Gastroesophageal sphincter (tissue), 4 donors: ENCODE results near the genes LANCL2 and CHCHD2.

- PRO-cap: bidirectional peak, plus-strand start at chr7:55019556, minus-strand start at chr7:55019484; bidirectional peak, plus-strand start at chr7:55019689, minus-strand start at chr7:55019659
- RAMPAGE, long total RNA, 4 experiments: no peak in any of the 4 experiments
These were observed 572 bp downstream of the EGFR start for GRCh38 chr7:55019388-55019789.

- PRO-cap: no peak
- RAMPAGE, long total RNA, 4 experiments: no peak in any of the 4 experiments
These were observed 7.3 kb downstream of the EGFR start for GRCh38 chr7:55026141-55026487.

GRCh38 chr7:55026511-55027368, 7.9 kb downstream of the EGFR start:
- PRO-cap: no peak
- RAMPAGE, long total RNA, 4 experiments: no peak in any of the 4 experiments

DNA sequence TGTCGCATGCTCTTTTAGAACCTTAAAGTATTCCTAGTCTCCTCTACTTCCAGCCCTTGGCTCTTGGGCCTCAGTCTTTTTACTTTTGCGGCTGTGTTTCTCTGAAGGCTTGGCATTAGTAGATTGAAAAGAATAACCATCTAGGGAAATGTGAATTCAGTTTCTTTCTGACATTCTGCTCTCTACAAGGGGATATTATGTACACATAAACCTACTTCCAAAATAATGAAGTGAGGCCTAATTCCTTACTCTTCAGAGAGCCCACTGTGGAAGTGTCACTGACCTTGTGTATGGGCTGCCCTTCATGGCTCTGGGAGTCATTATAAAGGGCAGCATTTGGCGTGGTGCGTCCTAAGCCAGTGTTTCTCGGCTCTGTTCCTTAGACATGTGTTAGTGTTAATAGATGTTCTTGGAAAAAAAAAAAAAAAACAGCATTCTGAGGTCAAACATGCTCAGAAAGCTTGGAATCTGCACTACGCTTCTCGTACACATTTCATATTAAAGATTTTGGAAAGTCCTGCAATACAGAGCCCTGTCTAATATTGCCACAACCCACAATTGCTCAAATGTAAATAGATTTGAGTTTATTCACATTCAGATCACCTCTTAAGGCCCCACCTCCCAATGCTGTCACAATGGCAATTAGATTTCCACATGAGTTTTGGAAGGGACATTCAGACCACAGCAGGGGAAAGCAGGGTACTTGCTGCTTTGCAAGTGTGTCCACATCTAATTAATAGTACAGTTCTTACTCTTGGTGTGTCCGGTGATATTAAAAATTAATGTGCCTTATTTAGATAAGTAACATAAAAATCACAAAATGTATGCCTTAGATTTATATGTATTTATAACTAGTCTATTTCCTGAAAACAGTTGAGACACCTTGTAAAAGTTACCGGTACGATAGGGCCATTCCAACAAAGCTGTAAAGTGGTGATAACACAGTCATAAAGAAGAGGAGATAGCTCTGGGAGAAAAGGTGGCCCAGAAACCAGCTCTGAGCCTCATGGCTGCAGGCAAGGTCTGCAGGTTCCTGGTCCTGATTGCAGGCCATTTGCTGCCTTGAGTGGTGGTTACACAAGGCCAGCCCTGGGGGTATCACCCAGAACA, 27.7 kb downstream of the EGFR start:
- PRO-cap: bidirectional peak, plus-strand start at position 661 of the sequence, minus-strand start at position 377 of the sequence
- RAMPAGE, long total RNA, 4 experiments: start-site peak on the plus strand in 1 of 4 experiments, centred at position 191 of the sequence, 11 reads per replicate

- PRO-cap: no peak
- RAMPAGE, long total RNA, 4 experiments: no peak in any of the 4 experiments
These were observed 46.9 kb downstream of the EGFR start for GRCh38 chr7:55065449-55066325.

- PRO-cap: bidirectional peak, plus-strand start at chr7:55099475, minus-strand start at chr7:55099256; unidirectional peak, minus-strand start at chr7:55099746
- RAMPAGE, long total RNA, 4 experiments: start-site peak on the plus strand in 1 of 4 experiments, at chr7:55099158-55099620 at its widest, 18 reads per replicate
These were observed 80.4 kb downstream of the EGFR start for GRCh38 chr7:55099051-55099829.

DNA sequence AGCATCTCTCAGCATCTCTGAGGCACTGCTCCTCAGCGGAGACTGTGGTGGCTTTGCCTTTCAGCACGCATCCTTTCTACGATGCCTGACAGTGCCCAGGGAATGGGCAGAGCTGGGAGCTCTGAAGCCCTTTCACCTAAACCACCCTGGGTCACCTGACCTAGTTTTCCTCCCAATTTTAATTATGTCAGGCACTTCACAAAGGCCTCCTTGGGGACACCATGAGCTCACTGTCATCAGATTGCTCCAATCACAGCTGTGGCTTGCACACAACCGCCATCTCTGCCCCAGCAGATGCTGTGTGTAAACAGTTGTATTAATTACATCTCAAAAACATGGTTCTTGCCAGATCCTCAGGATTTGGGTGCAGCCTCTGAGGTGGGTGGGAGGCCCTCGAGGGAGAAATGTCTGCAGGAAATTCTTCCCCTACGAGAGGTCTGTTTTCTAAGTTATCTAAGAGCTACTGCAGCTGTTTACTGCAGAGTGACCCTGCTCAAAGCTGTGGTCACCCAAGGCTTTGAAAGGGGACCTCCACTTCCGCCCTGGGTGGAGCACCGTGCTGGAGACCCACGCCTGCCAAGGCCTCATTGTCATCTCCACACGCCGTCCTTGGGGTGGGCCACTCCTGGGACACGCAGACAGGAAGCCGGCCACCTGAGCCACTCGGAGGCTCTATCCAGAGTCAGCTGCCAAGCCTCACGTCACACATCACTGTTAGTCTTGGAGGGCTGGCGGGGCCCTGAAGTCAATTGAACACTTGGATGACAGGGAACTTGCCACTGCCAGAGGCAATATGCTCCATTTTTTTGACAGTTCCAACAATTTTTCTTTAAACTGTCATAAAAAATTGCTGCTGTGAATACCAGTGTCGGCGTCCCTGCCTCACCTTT, 81.5 kb downstream of the EGFR start:
- PRO-cap: bidirectional peak, plus-strand start at position 748 of the sequence, minus-strand start at position 454 of the sequence
- RAMPAGE, long total RNA, 4 experiments: no peak in any of the 4 experiments

DNA sequence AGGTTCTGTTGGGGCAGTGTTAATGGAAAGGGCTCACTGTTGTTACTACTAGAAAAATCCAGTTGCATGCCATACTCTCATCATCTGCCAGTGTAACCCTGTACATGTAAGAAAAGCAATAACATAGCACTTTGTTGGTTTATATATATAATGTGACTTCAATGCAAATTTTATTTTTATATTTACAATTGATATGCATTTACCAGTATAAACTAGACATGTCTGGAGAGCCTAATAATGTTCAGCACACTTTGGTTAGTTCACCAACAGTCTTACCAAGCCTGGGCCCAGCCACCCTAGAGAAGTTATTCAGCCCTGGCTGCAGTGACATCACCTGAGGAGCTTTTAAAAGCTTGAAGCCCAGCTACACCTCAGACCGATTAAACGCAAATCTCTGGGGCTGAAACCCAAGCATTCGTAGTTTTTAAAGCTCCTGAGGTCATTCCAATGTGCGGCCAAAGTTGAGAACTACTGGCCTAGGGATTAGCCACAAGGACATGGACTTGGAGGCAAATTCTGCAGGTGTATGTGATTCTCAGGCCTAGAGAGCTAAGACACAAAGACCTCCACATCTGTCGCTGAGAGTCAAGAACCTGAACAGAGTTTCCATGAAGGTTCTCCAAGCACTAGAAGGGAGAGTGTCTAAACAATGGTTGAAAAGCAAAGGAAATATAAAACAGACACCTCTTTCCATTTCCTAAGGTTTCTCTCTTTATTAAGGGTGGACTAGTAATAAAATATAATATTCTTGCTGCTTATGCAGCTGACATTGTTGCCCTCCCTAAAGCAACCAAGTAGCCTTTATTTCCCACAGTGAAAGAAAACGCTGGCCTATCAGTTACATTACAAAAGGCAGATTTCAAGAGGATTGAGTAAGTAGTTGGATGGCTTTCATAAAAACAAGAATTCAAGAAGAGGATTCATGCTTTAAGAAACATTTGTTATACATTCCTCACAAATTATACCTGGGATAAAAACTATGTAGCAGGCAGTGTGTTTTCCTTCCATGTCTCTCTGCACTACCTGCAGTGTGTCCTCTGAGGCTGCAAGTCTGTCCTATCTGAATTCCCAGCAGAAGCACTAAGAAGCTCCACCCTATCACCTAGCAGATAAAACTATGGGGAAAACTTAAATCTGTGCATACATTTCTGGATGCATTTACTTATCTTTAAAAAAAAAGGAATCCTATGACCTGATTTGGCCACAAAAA, 154.7 kb upstream of the LANCL2 start:
- PRO-cap: no peak
- RAMPAGE, long total RNA, 4 experiments: no peak in any of the 4 experiments

DNA sequence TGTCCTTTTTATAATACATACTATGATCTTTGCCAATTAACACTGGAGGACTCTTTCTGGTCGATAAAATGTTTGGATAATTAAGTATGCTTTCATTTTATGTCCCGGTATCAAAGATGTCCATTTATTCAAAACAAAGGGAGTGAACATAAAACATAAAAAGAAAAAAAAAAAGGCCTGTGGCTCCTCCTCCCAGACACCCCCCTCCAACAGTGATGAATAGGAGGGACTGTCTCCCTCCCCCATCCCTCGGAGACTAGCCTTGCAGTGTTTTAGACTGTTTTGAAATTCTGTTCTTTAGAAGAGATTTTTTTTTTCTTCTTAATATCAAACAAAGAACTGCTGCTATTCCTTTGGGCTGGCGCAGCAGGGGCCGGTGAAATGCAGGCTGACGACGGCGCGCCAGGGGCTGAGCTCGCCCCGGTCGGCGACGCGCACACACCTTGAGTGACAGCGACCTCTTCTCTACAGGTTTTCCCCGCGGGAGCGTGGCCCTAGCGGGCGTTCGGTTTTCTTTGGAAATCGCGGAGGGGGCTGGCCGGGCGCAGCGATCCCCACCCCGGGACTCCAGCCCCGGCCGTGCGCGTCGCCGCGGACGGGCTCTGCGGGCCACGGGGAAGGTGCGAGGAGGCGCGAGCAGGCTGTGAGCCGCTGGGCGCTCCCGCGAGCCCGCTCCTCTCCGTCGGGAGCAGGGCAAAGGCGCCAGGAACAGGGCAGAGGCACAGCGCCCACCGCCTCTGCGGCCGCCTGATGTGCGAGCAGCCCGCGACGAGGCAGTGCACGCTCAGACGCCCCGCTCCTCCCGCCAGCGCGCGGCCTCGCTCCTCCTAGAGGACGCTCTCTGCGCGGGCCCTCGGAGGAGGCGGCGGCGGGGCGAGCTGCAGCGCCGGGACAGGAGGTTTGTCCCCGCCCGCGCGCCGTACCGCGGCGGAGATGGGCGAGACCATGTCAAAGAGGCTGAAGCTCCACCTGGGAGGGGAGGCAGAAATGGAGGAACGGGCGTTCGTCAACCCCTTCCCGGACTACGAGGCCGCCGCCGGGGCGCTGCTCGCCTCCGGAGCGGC, at the start of gene LANCL2:
Gene LANCL2 (plus strand): TSS at position 245 of the 1,064 bp plus-strand sequence.
- PRO-cap: bidirectional peak, plus-strand start at position 951 of the sequence, minus-strand start at position 895 of the sequence
- RAMPAGE, long total RNA, 4 experiments: start-site peak on the plus strand in 3 of 4 experiments, centred at positions 962 to 973 of the sequence, 19 to 25 reads per replicate

DNA sequence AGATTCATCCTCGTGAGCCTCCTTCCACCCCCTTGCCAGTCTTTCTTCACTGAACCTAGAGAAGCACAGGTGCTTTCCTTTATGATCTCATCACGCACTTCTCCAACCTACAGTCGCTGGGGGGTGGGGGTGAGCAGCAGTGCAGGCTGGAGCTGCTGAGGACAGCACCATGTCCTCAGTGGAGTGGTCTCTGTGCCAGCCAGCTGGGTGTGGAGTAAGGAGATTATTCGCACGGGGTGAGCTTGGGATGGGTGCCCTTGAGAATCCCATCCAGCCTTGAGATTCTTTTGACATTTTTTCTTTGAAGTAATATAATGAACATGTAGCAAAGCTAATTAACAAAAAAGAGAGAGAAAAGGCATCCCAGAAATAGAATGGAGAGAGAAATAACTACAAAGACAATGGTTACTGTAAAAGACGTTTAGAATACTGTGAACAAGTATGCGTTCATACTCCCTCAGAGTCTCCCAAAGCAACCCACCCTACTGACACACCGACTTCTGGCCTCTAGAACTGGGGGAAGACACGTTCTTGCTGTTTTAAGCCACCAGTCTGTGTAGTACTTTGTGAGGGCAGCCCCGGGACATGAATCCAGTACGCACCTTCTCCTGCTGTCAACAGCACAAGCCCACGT, 87.9 kb downstream of the VOPP1 start:
- PRO-cap: no peak
- RAMPAGE, long total RNA, 4 experiments: no peak in any of the 4 experiments

GRCh38 chr7:55515440-55516441, 56.6 kb downstream of the VOPP1 start:
- PRO-cap: no peak
- RAMPAGE, long total RNA, 4 experiments: no peak in any of the 4 experiments

- PRO-cap: no peak
- RAMPAGE, long total RNA, 4 experiments: no peak in any of the 4 experiments
These were observed 116.4 kb upstream of the VOPP1 start for GRCh38 chr7:55688808-55689003.

GRCh38 chr7:56105872-56106836, at the start of gene CHCHD2:
CHCHD2 (minus strand) TSS chr7:56106476.
- PRO-cap: bidirectional peak, plus-strand start at chr7:56106684, minus-strand start at chr7:56106476
- RAMPAGE, long total RNA, 4 experiments: start-site peak on the minus strand in 4 of 4 experiments, at chr7:56106445-56106500 at its widest, 310 to 1,372 reads per replicate

- PRO-cap: no peak
- RAMPAGE, long total RNA, 4 experiments: no peak in any of the 4 experiments
These were observed 74.2 kb upstream of the ZNF716 start for GRCh38 chr7:57375579-57376368.

GRCh38 chr7:64685372-64686159, 19.6 kb downstream of the ZNF107 start:
- PRO-cap: no peak
- RAMPAGE, long total RNA, 4 experiments: no peak in any of the 4 experiments

DNA sequence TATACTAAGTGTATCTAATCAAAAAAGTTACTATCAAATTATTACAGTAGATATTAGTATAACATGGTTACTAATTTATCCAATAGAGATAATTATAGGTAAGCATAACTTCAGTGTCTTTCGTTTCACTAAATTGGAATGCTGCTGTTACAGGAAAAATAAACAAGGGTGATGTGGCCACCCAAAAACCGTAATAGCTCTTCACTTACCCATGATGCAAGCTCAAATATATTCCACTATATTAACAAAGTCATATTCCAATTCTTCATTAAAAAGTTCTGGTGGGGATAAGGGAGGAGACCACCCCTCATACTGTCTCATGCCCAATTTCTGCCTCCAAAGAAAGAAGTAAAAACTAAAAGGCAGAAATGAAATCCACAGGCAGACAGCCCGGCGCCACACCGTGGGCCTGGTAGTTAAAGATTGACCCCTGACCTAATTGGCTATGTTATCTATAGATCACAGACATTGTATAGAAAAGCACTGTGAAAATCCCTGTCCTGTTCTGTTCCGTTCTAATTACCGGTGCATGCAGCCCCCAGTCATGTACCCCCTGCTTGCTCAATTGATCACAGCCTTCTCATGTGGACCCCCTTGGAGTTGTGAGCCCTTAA, 9.7 kb downstream of the ZNF138 start:
- PRO-cap: no peak
- RAMPAGE, long total RNA, 4 experiments: no peak in any of the 4 experiments

- PRO-cap: no peak
- RAMPAGE, long total RNA, 4 experiments: no peak in any of the 4 experiments
These were observed 44.4 kb downstream of the ZNF273 start for GRCh38 chr7:64947078-64948176.

- PRO-cap: no peak
- RAMPAGE, long total RNA, 4 experiments: no peak in any of the 4 experiments
These were observed 31.4 kb upstream of the ASL start for GRCh38 chr7:66044186-66044684.

DNA sequence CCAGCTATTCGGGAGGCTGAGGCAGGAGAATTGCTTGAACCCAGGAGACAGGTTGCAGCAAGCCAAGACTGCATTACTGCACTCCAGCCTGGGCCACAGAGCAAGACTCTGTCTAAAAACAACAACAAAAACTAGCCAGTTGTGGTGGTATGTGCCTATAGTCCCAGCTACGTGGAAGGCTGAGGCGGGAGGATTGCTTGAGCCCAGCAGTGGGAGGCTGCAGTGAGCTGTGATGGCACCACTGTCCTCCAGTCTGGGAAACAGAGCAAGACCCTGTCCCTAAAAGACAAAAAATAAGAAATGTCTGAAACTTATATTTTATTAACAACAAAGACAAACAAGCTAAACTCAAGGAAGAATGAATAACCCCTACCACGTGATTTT, 18.1 kb downstream of the ASL start:
- PRO-cap: no peak
- RAMPAGE, long total RNA, 4 experiments: no peak in any of the 4 experiments

GRCh38 chr7:66099028-66099394, 15.6 kb upstream of the CRCP start:
- PRO-cap: no peak
- RAMPAGE, long total RNA, 4 experiments: no peak in any of the 4 experiments